SUDHL5 (cell line): ENCODE measurements around a stretch of chr14.

DNA sequence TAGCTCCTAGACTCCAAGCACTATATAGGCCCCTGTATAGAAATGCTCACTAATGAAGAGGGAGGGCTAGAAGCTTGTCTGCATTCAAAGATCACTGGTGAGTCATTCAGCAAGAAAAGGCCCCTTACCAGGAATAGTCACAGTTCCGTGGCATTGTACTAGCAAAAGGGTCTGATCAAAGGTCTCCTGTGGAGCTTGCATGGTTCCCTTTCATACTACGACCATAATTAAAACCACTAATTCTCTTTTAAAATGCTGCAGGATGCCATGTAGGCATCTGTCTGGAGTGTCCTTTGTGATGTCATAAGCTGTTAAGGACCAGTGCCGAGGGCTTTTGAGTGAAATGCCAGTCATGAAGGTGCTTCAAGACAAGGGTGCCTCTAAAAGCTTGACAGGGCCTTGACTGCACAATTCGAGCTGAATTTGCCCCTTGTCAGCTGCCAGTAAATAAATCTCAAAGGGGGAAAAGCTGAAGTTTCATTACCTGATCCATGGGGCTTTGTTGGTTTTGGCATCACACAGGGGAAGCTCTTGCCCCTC lies 69.0 kb downstream of the TMEM260 start:
- PRO-cap: no peak

DNA sequence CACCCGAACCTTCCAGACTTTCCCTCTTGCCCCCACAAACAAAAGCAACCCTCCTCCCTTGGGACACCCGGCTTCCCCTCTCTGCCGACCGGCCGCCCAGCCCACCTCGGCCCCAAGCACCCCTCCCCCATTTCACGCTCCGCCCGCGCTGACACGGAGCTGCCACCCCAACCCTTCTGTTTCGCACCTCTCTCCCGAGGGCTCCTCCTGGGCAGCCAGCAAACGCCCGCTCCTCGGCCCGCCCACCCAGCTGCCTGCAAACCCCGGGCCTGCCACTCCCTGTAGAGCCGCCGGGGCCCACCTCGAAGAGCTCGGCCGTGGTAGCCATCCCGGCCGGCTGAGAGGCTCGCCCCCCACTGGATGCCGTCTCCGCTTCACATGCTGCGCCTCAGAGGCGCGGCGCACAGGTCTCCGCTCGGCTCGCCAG lies 371 bp downstream of the EXOC5 start:
- PRO-cap: bidirectional peak, plus-strand start at position 377 of the sequence, minus-strand start at position 193 of the sequence

- PRO-cap: no peak
Measured at GRCh38 chr14:57391669-57392001, 1.2 kb downstream of the NAA30 start.

DNA sequence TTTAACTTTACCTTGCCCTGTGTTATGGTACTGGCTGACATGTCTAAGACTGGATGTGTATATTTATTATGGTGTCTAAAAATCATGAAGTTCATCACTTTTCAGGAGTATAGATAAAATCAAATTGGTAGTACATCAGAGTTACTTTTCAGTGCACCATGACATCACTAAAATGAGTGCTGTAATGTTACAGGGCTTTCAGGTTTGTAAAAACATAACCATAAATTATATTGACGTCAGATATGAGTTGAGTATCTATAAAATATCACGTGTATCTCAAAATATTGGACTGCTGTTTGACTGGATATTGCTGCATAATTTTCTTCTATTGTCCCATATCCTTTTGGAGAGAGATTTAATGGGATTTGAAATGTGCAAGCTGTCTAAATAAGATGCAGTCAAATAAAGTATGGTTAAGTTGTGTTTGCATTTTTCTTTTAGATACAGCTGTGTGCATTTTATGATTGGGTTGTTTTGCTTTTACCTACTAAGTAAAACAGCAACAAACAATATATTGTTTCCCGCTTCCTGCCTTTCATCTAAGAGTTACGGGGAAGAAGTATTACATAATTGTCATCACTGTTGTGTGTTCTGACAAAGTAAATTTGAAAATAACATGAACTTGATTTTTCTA lies 22.1 kb downstream of the NAA30 start:
- PRO-cap: no peak

DNA sequence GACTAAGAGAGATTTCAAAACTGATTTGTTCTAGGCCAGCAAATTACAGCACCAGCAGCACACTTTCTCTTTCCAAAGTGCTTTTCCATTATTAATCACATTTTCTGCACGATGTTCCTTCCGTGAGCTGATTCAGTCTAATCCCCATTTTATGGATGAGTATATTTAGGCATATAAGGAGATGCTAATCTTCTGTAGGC lies 163.3 kb downstream of the SLC35F4 start:
- PRO-cap: no peak

- PRO-cap: no peak
Measured at GRCh38 chr14:58151063-58151915, 724 bp downstream of the ARMH4 start.

DNA sequence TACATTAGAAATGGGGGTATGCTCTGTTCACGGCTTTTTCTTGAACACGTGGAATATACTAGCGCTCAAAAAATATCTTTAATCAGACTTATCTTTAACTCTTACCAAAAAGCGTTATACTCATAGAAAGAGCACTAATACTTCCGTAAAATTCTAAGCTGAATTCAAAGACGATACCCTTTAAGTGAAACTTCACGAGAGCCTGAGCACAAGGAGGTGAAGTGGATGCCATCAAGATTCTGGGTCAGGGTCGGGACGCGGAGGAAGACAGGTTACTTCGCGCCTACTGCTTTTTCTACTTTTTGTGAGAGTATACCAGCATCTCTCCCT lies 469 bp upstream of the PSMA3 start:
- PRO-cap: bidirectional peak, plus-strand start at position 209 of the sequence, minus-strand start at position 241 of the sequence

DNA sequence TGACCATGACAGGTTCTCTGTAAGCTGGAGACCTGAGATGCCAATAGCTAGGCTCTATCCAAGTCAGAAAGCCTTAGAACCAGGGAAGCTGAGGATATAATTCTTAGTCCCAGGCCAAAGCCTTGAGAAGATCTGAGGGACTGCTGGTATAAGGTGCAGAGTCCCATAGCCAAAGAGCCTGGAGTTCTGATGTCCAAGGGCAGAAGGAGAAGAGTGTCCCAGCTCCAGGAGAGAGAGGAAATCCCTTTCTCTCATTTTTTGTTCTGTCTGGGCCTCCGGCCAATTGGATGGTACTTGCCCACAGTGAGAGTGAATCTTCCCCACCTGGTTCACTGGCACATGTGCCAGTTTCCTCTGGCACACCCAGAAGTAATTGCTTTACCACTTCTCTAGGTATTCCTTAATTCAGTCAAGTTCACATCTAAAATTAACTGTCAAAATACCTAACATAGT lies 15.3 kb downstream of the ARID4A start:
- PRO-cap: no peak

DNA sequence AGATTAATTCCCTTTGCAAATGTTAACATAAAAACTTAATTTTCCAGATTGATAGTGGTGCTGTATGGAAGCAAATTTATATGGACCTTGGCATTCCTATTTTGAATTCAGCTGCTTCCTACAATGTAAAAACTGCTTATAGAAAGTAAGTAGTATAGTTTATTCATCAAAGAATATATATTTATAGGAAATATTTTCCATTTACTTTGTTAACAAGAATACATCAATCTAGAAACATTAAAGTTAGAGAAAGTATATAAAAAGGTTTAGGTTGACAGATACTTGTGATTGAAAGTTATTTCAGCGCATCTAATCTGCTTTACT lies 48.6 kb downstream of the ARID4A start:
- PRO-cap: no peak

- PRO-cap: no peak
Measured at GRCh38 chr14:59282223-59282846, 93.9 kb downstream of the DAAM1 start.

DNA sequence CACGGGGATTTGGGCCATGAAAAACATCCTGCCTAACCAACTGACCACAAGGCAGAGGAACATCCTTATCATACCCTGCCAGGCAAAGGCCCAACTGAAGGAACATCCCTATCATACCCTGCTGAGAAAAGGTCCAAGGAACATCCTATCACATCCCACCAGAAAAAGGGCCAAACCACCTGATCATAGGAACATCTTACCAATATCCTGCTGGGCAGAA lies 30.0 kb upstream of the RTN1 start:
- PRO-cap: no peak

GRCh38 chr14:60138457-60139281 lies 26.5 kb downstream of the DHRS7 start:
- PRO-cap: no peak

DNA sequence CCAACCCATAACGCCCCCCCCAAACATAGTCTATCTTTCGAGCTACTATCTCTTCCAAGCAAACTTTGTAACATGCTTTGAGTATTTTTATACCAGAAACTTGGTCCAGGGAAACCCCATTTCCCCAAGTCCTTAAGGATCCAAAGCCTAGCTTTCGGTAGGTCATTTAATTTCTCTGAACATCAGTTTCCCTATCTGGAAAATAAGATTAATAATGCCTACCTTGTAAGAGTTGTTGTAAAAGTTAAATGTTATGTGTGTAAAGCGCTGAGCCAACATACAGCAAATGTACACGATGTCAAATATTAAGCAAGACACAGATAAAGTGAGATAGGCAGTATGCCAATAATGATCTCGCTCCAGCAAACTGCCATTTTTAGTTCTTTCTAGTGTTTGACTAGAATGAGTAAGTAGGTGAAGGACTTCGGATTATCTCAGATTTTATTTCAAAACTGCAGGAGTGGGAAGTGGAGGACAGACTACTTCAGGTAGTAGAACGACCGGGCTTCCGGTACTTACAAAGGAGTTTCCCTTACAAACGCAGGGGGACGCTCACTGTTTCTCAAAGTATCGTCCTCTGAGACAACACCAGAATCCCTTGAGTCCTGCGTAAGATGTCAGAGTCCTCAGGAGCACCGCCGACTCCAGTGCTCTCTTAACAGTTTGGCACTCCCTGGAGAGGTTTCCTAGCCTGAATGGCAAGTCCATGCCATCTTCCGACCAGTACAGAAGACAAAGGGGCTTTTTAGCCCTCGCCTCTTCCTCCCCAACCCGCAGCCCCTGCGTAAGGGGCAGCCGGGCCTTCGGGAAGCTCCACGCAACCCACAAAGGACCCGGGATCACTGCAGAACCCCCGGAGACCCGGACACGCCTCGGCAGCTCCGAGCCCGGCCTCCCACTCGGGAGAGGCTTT lies 691 bp downstream of the DHRS7 start:
- PRO-cap: unidirectional peak, plus-strand start at position 591 of the sequence

GRCh38 chr14:60272891-60273780 lies 24.1 kb downstream of the PPM1A start:
- PRO-cap: no peak

DNA sequence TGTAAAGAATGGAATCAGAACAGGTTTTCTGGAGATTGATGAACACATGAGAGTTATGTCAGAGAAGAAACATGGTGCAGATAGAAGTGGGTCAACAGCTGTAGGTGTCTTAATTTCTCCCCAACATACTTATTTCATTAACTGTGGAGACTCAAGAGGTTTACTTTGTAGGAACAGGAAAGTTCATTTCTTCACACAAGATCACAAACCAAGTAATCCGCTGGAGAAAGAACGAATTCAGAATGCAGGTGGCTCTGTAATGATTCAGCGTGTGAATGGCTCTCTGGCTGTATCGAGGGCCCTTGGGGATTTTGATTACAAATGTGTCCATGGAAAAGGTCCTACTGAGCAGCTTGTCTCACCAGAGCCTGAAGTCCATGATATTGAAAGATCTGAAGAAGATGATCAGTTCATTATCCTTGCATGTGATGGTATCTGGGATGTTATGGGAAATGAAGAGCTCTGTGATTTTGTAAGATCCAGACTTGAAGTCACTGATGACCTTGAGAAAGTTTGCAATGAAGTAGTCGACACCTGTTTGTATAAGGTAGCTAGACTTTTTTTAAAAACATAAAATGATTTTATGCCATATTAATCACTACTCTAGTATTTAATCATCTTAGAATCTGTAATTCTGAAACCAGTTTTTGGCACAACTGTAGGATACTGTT lies 34.1 kb downstream of the PPM1A start:
- PRO-cap: no peak

- PRO-cap: no peak
Measured at GRCh38 chr14:60292200-60293318, 43.5 kb downstream of the PPM1A start.

- PRO-cap: no peak
Measured at GRCh38 chr14:60646930-60647543, 2.2 kb downstream of the SIX1 start.

GRCh38 chr14:61323045-61323649 lies 1.8 kb downstream of the PRKCH start:
- PRO-cap: no peak

DNA sequence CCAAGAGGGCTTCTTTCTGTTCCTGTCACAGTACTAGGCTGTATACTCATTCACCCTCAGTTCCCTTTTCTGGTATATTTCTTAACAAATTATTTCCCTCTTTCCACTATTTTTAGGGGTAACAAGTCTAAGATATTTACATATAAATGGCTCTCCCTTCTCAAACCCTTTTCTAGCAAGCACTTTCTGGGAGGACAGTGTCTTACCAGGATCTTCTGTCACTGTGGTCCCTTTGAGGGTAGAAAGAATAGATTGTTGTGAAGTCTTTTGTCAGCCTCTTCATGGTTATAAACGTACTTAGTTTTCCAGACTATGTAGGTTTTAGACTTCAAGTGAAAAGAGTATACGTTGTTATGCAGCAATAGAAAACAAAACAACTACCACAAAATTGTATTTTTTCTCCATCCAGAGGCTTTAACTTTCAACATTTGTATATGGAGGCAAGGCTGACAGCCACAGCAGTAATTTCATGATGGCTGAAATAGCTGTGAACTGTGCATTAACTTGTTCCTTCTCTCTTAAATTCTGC lies 23.7 kb downstream of the PRKCH start:
- PRO-cap: no peak

GRCh38 chr14:61441096-61441442 lies 119.7 kb downstream of the PRKCH start:
- PRO-cap: no peak